M059J (cell line): ENCODE results near the gene MAPT.

GRCh38 chr17:44872430-44873039 lies 24.9 kb downstream of the HIGD1B start:
- RAMPAGE, long total RNA = no peak

- RAMPAGE, long total RNA = no peak
Observed at GRCh38 chr17:44995439-44995974, 27.4 kb upstream of the C1QL1 start.

GRCh38 chr17:45040413-45041334 lies 10.8 kb downstream of the DCAKD start:
- RAMPAGE, long total RNA = no peak

DNA sequence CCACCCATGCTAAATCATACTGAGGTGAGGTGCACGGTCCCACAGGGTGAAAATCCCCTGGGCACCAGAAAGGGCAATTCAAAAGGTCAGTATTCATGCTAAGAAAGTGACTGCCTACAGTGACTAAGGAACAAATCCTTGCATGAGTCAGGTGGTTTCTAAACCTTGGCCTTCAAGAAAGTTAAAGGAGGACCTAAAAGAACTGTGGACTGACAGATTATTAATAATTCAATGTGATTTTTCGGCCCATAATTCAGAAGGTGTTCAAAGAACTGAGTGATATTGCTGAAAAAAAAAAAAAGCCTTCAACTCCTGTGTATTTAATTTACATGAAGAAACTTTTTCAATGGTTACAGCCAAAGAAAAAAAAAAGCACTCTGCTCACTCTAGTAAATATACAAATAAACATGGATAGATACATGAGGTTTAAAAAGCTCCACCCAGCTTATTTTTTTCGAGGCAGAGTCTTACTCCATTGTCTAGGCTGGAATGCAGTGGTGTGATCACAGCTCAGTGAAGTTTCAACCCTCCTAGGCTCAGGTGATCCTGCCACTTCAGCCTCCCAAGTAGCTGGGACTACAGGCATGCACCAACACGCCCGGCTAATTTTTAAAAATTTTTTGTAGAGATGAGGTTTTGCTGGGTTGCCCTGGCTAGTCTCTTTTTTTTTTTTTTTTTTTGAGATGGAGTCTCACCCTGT lies 4.4 kb downstream of the DCAKD start:
- RAMPAGE, long total RNA = no peak

GRCh38 chr17:45114755-45115305 lies 17.5 kb downstream of the PLCD3 start:
- RAMPAGE, long total RNA = no peak

- RAMPAGE, long total RNA = no peak
Observed at GRCh38 chr17:45127778-45128503, 4.4 kb downstream of the PLCD3 start.

GRCh38 chr17:45130654-45131201 lies 1.6 kb downstream of the PLCD3 start:
- RAMPAGE, long total RNA = no peak

DNA sequence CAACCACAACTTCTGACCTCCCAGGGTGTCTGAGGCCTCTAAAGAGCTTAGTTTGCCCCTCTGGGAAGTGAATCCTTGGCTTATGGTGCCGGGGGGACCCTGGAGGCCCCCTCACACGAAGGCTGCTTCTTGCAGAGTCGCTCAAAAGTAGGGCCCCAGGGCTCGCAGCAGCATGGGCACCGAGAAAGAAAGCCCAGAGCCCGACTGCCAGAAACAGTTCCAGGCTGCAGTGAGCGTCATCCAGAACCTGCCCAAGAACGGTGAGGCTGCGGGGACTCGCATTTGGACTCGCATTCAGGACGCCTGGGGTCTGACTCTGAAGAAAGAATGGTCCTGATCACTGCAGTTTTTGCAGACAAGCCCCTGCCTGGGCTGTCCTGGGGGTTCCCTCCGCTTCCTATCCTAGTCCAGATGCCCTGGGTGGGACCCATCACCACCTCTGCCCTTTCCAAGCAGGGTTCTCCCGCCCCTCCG lies 523 bp downstream of the ACBD4 start:
- RAMPAGE, long total RNA = no peak

DNA sequence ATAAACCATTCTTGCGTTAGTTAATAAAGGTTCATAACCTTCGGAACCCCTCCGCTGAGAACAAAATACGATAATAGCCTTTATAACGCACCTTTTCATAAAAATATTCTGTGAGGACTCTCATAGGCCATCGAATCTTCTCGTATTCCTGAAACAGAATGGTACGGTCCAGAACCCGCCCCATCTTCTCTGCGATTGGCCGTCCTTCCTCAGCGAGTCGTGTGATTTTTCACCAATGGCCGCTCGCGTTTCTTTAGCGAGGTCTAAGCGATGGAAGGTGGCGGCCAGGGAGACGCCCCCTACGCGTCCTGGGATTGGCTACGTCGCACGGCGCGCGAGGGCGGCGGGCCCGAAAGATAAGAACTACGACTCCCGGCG lies 273 bp upstream of the HEXIM1 start:
- RAMPAGE, long total RNA = no peak

DNA sequence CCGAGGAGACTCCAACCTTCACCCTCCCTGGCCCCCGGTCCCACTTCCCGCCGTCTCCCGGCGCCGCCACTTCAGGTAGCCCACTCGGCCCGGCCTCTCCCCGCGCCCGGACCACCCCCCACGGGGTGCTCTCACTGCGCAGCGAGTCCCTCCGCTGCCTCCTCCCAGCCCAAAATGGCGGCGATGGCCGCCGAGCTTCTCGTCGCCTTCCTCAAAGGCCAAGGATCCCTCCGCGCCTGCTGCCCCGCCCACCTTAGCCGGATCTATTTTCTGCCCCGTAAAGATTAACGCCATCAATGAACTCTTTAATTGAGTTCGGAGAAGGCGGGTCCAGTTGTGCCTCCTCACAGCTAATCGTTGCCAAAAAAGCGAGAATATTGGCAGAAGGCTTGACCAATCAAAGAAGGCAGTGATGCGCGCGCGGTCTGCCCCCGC lies 332 bp upstream of the HEXIM2 start:
- RAMPAGE, long total RNA = no peak

- RAMPAGE, long total RNA = no peak
Observed at GRCh38 chr17:45224414-45224950, 2.8 kb downstream of the FMNL1 start.

DNA sequence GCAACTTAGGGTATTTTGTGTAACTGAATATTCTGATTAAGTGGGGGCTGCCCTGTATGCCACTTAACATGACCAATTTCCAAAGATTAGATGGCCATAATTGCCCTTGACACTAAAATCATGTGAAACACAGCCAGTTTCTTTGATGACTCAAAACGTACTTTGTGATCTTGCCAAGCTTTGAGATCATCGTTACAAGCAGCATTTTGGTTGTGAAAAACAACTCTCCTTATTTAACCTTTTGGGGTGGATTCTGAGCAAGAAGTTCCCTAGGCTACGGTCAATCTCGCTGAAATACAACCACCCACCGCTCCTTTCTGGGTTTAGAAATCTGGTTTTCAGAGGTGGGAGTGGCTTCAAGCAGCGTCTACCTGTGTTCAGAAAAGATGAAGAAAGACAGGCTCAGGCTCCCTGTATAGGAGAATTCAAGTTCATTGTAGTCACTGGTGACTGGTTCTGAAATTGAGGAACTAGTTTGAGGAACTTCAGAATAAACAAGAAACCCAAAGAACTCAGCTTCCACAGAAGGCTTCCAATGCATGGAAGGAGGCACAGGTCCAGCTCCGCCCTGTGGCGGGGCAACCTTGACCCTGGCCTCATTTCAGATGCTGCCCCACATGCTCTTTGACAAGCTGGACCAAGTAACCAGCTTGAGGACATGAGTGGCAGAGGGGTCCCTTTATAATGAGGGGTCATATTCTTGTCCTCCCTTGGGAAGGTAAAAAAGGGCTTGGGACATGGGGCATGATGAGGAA lies 9.3 kb downstream of the MAP3K14 start:
- RAMPAGE, long total RNA = no peak

DNA sequence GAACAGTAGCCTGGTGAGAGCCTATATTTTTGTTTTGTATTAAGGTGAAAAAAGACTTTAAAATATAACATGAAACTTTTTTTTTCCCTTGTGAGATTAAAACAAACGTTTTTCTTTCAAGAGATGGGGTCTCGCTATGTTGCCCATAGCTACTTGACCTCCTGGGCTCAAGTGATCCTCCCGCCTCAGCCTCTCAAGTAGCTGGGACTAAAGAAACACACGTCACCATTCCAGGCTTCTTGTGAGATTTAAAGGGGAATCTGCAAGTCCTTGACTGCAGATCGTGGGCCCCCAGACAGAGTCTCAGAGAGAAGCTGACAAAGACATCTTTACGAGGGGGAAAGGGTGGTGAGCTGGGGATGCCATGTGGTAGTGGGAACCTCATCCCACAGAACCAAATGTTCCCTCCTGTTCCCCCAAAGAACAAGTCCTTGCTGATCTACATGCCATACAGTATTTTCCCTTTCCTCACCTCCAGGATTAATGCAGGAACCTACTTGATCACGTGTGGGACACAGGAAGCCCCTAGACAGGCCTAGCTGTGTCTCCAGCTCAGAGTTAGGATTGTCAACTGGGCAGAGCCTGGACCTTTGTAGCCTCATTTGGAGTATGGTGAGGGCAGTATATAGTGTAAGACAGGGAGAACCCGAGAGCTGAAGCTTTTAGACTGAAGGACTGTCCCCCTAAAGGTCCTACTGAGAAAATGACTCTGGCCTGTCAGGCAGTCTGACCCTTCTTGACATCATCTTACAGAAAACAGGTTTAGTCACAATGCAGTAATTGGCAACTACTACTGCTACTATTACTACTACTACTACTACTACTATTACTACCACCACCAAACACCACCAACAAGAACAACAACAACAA lies 4.1 kb downstream of the MAP3K14 start:
- RAMPAGE, long total RNA = no peak

- RAMPAGE, long total RNA = no peak
Observed at GRCh38 chr17:45320830-45321364, 4.1 kb upstream of the MAP3K14 start.

- RAMPAGE, long total RNA = no peak
Observed at GRCh38 chr17:45380398-45380698, 52.3 kb downstream of the ARHGAP27 start.

GRCh38 chr17:45435662-45436113 lies 3.0 kb upstream of the ARHGAP27 start:
- RAMPAGE, long total RNA = no peak

DNA sequence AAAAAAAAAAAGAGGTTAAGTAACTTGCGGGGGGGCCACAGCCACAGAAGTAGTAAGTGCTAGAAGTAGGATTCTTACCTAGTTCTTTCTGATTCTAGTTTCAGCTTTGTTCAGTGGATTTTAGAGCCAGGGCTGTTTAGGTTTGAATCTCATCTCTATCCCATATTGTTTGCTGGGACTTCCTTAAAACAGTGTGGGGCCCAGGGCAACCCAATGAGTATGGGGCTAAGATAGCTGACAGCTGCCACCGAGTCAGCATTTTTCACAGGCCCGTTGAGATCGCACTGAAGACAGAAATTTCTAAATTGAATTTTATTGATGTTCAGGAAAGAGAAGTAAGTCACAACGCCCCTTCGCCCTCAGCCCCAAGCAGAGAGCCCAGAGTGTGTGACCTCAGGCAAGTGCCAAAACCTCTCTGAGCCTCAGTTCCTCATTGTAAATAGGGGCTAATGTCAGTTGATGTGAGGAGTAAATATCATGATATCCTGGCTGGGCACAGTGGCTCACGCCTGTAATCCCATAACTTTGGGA lies 4.0 kb upstream of the PLEKHM1 start:
- RAMPAGE, long total RNA = no peak

- RAMPAGE, long total RNA = no peak
Observed at GRCh38 chr17:45893740-45895070, at the start of gene MAPT. Gene MAPT, plus strand, starts transcription at chr17:45894554.

DNA sequence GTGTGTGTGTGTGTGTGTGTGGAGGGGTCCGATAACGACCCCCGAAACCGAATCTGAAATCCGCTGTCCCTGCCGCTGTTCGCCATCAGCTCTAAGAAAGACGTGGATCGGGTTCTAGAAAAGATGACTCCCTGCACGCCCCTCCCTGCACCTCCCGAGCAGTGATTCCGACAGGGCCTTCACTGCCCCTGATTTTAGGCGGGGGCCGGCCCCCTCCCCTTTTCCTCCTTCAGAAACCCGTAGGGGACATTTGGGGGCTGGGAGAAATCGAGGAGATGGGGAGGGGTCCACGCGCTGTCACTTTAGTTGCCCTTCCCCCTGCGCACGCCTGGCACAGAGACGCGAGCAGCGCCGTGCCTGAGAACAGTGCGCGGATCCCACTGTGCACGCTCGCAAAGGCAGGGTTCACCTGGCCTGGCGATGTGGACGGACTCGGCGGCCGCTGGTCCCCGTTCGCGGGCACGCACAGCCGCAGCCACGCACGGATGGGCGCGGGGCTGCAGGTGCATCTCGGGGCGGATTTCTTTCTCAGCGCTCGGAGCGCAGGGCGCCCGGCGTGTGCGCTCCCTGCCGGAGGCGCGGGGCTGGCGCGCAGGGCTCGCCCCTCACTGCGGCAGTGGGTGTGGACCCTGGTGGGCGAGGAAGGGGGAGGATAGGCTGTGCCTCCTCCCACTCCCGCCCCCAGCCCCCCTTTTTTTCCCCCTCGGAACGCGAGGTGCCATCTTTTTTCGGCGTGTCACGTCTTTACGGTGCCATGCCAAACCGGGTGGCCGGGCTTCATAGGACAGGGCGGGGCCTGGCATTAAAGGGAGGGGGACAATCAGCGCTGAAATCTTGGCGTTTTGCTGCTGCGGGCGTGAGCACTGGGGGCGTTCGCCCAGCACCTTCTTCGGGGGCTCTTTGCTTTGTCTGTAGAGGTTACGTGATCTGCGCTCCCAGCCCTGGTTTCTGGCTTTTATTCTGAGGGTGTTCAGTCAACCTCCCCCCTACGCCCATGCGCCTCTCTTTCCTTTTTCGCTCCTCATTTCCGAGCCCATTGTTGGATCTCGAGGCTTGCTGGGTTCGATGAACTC lies 1.1 kb downstream of the MAPT start:
- RAMPAGE, long total RNA = no peak

GRCh38 chr17:45902841-45903309 lies 8.5 kb downstream of the MAPT start:
- RAMPAGE, long total RNA = no peak